Duodenum (tissue), 1 donor: ENCODE measurements around the genes KHDC1L, OOEP and SENP6.

GRCh38 chr6:72767974-72768490, 146.2 kb downstream of the KCNQ5 start:
- PRO-cap: no peak

DNA sequence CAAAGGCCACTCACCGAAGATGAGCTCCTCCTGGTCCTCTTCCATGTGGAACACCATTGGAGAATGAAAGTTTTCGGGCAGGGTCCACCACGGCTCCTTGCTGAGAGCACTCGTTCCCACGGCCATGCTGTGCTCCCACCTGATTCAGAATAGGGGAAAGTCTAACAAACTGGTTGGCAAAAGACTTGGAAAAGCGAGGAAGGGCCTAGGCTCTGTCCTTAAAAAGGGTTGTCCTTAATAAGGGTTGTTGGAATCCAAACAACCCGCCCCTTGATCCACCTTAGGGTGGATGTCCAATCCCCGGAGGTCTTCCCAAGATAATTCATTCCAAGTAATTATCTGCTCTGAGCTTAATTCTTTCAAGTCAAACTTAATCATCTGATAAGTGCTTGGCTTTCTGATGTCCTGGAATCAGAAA, at the start of gene KHDC1L:
KHDC1L (minus strand) TSS at position 214 of the 418 bp plus-strand sequence.
- PRO-cap: no peak

- PRO-cap: no peak
These were observed at the start of gene OOEP for GRCh38 chr6:73369465-73370079. Gene OOEP, minus strand, starts transcription at chr6:73369897.

DNA sequence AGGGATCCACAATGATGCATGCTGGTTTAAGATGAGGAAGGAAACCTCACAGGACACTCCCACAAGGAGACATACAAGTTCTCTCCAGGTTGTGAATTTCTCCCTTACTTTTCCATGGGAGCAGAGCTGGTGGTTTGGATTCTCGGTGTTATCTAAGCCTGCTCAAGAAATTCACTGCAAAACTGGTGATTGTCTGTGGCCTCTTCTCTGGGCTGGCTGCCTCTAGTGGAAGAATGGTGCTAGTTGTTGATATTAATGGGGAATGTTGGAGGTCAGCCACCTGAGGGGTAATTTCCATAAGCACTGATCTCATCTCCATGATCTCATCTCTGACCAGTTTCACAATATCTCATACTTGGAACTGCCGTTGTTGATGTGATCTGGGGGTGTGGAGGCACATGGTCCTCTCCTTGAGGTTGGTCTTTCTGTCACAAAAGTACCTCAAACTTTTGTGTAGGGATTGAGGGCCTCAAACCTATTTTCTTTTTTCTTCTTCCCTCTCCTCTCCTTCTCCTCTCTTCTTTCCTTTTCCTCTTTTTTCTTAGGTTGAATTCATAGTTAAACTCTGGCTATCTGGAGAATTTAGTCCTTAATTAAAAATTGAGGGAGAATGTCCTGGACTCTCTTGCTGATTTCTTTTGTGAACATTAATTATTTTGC, 102.6 kb downstream of the CD109 start:
- PRO-cap: no peak

- PRO-cap: unidirectional peak, minus-strand start at chr6:74498443
These were observed 707.6 kb downstream of the COL12A1 start for GRCh38 chr6:74498232-74498686.

GRCh38 chr6:75207032-75207369, 1.1 kb upstream of the COL12A1 start:
- PRO-cap: unidirectional peak, minus-strand start at chr6:75207332

- PRO-cap: bidirectional peak, plus-strand start at chr6:75601880, minus-strand start at chr6:75601769
These were observed at the start of gene SENP6 for GRCh38 chr6:75601504-75602220. Gene SENP6, plus strand, starts transcription at chr6:75601880.

- PRO-cap: no peak
These were observed 94.5 kb downstream of the HTR1B start for GRCh38 chr6:77368677-77369385.

- PRO-cap: no peak
These were observed 8.6 kb upstream of the IRAK1BP1 start for GRCh38 chr6:78858773-78859096.

DNA sequence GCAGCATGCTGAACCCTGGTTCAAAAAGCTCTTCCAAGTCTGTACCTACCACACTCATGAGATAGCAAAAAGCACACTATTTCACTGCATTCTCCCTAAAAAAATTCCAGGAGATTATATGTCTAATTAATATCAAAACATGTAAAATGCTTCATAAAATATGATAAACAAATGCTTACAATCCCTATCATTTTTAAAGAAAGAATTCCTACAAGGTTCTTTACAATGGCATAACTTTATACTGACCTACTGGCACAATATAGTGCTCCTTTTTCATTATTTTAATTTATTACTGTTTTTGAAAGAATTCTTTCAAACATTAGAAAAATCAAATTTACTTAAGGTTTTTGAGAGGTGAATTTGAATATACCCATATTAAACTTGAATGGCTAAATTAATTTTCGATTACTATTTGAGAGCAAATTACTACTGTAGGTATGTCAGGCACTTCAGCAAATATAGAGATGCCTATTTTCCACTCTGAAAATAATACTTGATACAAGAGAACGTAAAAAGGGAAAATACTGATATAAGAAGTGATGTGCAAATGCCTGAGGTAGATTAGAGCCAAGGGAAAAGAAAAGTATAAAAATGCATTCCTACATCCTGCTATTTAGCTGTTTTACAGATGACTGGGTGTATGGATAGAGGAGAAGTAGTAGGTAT, 36.7 kb downstream of the PHIP start:
- PRO-cap: no peak

DNA sequence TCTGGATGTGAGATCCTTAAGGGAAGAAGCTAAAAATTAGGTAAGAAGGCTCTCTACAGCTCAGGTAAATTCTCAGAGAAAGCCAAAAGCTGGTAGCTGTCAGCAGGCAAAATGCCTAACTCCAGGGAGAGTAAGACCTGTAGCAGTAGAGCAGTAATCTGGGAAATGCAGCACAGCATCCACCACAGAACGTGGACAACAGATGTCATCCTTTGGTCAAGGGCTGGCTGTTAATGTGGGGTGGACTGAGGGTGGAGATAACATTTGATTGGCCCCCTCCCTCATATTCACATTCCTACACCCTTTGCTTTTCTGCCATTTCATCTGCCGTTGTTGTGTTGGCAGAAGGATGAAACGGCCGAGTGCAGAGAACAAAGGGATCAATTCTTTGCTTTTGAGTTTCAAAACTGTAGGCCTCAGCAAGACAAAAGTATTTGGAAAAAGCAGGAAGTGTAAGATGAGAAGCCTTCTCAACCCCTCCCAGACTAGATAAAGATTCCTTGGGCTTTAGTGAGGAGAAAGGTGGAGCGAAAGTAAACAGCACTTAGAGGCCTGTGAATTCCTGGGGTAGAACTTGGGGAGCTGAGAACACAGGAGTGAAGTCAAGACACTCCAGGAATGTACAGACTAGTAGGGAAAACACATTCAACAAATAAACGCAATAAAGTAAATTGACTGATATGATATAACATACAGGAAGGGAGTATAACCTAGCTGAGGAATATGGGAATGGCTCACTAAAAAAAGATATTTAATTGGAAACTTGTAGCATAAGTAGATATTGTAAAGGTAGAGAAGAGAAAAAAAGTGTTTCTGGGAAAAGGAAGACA, 74.3 kb upstream of the PHIP start:
- PRO-cap: no peak

GRCh38 chr6:79234325-79235145, 156.5 kb upstream of the PHIP start:
- PRO-cap: unidirectional peak, minus-strand start at chr6:79234634; unidirectional peak, minus-strand start at chr6:79234695

- PRO-cap: no peak
These were observed 117.2 kb downstream of the LCA5 start for GRCh38 chr6:79419988-79420530.

GRCh38 chr6:79777756-79778754, 146.9 kb downstream of the SH3BGRL2 start:
- PRO-cap: no peak

GRCh38 chr6:81720184-81720730, 32.2 kb downstream of the TENT5A start:
- PRO-cap: no peak

DNA sequence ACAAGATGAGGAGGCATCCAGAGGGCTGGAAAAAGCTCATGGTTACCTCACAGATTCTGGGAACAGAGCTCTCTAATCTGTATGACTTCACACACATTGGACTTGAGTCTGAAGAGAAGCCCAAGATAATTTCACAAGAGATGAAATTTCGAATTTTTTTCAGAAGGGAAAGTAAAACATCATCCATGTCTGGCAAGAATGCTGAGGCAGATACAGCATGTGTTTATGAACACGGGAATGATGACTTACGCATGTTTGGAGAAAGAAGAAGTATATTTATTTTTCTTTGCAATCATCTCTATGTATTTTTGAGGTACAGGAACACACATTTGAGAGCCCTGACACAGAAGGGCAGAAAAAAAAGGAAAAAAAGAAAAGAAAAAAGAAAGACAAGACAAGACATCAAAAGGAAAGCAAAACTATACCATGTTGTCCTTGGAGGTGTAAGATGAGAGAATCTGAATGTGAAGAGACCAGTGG, 141.9 kb upstream of the TENT5A start:
- PRO-cap: no peak

DNA sequence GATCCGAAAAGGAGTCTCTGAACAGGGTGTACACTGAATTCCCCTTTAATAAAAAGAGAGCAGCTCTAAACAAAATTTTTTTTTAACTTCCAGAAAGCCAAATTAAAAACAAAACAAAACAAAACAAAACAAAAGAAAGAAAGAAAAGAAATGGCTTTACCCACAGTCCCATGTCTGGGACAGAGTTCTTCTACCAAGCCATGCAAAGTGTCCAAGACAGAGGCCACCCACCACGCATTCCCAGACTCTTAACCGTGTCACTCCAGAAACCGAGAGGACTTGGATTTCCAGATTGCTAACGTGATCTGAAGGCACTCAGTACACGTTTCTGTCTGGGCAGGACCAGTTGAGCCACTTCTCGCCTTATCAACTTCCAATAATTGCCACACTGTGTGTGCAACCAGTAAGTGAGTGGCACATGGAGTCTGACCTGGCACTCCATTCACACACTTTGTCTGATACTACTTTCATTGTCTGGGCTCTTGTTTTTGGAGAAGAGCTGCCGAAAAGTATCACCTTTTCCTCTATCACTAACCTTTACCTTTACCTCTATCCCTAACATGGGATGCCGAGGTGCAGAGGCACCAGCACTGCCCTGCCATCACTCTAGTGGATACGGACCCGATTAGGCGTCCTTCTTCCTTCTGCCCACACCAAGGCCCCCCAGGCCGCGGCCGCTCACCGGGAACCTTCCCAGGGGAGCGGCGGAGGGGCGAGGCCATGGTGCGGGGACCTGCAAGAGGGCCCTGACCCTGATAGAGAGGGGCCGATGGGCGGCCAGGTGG, 581 bp downstream of the ME1 start:
- PRO-cap: bidirectional peak, plus-strand start at position 406 of the sequence, minus-strand start at position 259 of the sequence

GRCh38 chr6:84026332-84026730, 7.2 kb upstream of the MRAP2 start:
- PRO-cap: no peak

DNA sequence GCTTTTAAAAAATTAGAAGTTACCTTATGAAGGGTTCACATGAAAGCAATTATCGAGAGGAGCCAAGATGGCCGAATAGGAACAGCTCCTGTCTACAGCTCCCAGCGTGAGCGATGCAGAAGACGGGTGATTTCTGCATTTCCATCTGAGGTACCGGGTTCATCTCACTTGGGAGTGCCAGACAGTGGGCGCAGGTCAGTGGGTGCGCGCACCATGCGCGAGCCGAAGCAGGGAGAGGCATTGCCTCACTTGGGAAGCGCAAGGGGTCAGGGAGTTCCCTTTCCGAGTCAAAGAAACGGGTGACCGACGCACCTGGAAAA, 138.1 kb downstream of the TBX18 start:
- PRO-cap: no peak

GRCh38 chr6:84719241-84719692, 45.1 kb downstream of the TBX18 start:
- PRO-cap: no peak